H9 (cell line): ENCODE data around the genes NUDT1 and BRAT1.

DNA sequence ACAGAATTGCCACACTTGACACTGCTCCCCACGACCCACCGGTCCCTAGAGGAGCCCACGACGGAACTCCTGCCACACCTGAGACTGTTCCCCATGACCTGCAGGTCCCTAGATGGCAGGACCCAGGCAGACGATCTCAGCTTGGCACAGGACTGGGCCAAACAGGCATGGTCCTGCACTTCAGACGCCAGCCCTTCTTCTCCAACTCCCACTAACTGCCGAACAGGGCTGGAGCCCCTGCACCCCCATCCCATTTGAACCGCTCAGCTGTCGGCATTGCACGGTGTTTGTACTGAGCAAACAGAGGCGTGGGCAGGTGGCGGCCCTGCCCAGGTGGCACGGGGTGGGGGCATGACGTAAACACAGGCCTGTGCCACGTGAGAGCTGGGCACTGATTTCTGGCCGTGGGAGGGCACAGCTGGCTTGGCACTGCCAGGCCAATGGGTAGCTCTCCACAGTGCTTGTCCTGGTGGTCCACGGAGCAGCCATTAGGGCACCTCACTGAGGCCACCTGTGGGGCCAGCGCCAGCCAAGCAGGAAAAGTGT is 258.4 kb downstream of the ELFN1 start:
- PRO-cap, result no peak

DNA sequence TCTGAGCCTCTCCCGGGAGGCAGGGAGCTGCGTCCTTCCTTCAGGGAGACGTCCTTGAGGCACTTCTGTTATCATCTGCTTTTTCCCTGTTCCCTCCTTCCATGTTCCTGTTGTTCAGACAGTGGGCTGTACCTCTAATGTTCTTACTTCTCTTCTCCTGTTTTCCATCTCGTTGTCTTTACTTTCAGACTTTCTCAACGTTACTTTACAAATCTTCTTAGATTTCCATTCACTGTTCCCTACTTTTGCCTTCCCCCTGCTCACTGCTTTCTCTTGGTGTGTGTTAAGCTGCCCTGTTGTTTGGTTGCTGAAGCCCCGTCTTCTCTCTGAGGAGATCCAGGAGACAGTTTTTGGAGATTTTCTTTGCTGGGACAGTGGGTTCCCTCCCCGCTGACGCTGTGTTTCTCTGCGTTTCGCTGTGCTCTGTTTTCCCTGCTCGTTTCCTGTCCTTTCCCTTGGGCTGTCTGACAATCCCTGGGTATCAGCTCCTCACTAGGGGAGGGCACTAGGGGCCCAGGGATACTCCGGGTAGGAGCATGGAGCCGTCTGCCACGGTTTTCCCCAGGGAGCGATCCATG is 262.7 kb downstream of the ELFN1 start:
- PRO-cap, result no peak

GRCh38 chr7:1943852-1944330 is 273.8 kb downstream of the ELFN1 start:
- PRO-cap, result no peak

DNA sequence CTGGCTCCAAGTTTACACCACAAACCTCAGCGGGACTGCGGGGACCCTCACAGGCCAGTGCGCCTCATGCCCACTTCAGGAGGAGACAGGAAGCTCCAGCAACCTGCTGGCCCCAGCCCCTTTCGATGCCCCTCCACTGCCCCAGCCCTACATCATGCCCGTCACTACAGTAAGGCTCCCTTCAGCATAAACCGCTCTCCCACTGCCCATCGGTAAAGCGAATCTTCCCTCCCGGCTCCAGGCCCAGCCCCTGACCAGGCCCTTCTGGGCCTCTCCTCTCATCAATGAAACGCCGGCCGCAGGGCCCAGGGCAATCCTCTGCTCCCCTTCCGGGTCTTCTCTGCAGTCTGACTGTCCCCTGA is 233.2 kb downstream of the MAD1L1 start:
- PRO-cap, result no peak

GRCh38 chr7:2116747-2117525 is 115.8 kb downstream of the MAD1L1 start:
- PRO-cap, result no peak

DNA sequence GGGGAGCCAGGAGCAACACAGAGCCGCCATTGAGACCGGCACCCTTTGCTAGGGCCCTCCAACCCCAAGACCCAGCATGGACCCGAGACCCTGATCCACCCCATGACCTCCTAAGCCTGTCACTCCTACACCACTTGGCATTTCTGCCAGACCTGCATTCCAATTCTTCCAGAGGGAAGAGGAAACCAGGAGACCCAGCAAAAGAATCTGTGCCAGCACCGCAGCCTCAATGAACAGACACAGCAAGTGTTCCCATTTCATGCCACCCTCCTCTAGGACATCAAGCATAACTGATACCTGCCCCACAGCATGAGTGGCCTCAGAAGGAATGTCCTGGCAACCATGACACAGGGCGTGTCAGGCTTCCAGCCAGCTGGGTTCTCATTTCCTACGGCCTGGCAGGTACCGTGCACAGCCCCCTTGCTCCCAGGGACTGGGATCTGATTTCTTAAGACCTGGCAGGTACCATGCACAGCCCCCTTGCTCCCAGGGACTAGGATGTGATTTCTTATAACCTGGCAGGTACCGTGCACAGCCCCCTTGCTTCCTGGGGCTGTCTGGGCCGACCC is 7.8 kb downstream of the MAD1L1 start:
- PRO-cap, result no peak

DNA sequence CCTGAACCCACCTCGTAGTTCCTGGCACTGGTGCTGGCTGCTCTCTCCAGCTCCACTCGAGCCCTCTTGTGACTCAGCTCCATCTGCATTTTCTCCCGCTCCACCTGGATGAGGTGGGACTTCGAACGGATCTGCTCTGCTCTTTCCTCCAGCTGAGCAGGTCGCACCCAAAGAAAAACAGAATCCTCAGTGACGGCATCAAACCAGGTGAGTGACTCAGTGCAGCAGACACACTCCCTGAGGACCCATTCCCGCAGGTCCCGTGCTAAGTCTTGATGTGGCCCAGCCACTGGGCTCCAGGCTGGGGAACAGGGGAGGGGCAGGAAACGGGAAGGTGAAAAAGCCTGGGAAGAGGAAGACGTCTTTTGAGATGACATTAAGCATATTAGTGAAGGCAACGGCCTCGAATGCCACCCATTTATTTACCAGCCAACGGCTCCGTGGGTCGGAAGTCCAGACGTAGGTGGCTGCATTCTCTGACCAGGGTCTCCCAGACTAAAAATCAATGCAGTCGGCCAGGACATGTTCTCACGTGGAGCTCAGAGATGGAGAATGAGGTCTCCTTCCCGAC is 7.3 kb downstream of the MAD1L1 start:
- PRO-cap, result no peak

DNA sequence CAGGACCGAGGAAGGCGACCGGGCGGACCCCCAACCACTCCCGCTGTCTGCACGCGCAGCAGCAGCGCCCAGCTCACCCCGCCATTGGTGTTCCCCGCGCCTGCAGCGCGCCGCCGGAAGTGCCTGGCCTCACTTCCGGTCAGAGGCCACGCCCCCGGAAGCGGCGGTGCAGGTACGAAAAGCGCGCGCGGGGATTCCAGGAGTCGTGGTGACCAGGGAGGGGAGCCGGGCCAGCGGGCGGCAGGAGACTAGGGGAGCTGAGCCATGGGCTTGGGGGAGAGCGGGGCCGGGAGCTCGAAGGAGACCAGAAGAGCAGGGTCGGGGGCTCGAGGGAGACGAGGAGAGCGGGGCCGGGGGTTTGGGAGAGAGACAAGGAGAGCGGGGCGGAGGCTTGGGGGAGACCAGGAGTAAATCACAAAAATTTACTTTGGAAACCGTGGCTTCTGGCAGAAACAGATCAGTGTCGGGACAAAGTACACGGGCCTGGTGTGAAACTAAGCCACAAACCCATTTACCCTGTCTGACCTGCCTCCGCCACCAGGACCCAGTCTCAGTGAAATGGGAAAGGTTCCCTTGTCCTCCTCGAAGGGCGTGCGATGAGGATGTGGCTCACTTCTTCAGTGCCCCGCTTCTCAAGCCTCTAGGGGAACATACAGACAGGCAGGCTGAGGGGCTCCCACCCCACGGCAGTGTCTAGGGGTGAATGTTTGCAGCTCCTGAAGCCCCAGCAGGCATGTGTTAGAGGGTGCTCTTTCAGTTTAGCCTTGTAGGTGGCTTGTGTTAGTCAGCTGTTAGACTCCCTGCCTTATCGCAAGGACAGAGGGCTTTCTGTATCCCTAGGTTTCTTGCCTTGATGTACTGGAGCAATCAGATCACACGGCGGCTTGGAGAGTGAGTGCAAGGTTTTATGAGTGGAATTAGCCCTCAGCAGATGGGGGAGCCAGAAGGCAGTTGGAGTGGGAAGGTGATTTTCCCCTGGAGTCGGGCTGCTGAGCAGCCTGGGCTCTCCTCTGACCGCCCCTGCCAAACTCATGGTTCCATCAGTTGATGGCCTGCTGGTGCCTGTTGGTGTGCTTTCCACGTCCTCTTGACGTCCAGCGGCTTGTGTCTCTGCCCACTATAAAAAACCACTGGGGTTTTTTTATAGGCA is at the start of gene NUDT1:
TSS of gene NUDT1 (plus strand) at position 142 of the 1,150 bp plus-strand sequence.
- PRO-cap, result bidirectional peak, plus-strand start at position 199 of the sequence, minus-strand start at position 86 of the sequence; bidirectional peak, plus-strand start at position 870 of the sequence, minus-strand start at position 559 of the sequence

DNA sequence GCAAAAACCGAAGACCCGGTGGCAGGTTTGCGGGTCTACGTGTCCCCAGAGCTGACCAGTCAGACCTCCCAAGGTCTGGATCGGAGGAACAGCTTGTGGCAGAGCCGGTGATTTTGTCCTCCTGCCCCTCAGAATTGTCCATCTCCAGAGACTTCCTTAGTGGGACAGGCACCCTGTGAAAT is 1.0 kb downstream of the EIF3B start:
- PRO-cap, result bidirectional peak, plus-strand start at position 62 of the sequence, minus-strand start outside the sequence

- PRO-cap, result no peak
Observed at GRCh38 chr7:2371633-2372257, 17.1 kb downstream of the EIF3B start.

DNA sequence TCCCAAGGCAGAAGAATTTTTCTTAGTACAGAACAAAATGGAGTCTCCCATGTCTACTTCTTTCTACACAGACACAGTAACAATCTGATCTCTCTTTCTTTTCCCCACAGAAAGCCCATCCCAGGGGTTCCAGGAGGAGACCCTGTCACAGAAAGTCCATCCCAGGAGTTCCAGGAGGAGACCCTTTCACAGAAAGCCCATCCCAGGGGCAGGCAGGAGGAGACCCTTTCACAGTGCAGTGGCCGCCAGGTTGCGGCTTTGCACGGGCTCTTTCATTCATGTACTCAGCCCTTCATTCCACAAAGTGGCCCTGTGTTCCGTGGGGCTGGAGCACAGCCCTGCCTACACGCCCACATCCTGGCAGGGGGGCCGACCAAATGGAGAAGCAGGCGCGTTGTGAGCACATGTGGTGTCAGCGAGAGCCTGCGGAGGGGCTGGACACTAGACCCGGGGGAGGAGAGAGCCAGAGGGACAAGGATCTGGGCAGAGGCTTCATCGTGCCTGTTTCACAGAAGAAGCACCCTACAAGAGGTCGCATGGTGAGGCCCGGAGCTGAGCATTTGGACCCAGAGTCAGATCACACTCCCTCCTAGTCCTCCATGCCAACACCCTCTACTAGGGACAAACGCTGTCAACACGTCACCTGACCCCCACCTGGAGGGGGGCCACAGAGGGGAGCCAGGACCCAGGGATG is 13.0 kb upstream of the CHST12 start:
- PRO-cap, result bidirectional peak, plus-strand start at position 376 of the sequence, minus-strand start at position 286 of the sequence

DNA sequence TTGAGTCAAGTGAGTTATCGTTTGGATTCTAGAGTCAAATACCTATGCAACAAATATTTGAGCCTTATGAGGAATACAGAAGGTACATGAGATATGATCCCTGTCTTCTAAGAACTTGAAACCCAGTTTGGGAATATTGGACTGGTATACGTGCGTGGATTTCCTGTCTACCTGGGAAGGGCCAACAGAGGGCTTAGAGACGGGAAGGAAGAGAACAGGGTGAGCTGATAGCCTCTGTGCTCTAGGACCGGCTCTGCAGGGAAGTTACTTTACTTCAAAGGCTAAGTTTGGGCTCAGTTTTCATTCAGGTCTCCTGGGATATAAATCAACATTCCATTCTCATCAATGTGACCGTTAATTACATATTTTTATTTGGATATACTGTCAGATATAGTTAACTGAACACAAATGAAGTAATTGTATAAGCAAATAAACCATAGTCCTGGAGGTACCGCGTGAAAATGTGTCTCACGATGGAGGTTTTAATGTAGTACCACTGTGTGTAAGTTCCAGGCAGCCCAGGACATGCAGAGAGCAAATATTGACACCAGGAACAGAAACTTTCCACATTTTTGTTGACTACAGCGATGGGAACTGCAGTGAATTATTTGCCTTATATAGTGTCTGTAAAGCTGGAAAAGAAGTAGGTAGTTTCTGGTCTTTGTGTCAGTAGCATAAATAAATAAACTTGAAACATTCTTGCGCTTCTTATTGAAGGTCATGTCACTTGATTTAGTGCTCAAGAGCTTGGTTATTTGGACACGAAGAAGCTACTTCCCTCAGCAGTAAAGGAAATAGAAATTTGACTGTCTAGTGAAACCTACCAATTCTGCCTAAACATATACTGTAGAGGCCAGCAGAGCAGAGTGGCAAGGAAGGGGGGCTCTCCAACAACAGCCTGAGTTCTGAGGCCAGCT is 8.7 kb downstream of the CHST12 start:
- PRO-cap, result no peak

DNA sequence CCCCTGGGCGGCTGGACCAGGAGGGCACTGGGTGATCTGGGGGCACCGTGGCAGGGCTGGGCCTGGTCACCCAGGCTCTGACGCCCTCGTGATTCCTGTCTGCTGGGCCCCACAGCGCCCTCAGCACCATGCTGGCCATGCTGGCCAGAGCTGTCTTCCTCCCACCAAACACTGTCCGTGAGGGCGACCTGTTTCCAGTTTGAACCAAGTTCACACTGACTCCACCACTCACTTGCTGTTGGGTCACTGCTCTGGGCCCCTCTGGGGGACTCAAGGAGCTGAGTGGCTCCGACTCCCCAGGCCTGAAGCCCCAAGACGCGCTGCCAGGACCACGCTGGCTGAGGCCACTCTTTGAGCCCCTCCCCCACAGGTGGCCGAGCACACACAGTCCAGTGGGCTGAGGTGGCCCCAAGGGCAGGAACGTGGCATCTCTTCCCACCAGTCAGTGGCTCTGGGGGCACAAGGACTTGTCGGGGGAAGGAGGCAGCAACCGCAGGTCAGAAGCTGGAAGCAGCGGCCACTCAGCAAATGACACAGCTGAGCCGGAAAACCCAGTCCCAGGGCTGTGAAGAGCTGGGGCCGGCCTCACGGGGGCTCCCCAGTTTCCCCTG is 24.2 kb downstream of the GRIFIN start:
- PRO-cap, result no peak

GRCh38 chr7:2518545-2519185 is 909 bp upstream of the LFNG start:
- PRO-cap, result bidirectional peak, plus-strand start at chr7:2518975, minus-strand start at chr7:2518839

DNA sequence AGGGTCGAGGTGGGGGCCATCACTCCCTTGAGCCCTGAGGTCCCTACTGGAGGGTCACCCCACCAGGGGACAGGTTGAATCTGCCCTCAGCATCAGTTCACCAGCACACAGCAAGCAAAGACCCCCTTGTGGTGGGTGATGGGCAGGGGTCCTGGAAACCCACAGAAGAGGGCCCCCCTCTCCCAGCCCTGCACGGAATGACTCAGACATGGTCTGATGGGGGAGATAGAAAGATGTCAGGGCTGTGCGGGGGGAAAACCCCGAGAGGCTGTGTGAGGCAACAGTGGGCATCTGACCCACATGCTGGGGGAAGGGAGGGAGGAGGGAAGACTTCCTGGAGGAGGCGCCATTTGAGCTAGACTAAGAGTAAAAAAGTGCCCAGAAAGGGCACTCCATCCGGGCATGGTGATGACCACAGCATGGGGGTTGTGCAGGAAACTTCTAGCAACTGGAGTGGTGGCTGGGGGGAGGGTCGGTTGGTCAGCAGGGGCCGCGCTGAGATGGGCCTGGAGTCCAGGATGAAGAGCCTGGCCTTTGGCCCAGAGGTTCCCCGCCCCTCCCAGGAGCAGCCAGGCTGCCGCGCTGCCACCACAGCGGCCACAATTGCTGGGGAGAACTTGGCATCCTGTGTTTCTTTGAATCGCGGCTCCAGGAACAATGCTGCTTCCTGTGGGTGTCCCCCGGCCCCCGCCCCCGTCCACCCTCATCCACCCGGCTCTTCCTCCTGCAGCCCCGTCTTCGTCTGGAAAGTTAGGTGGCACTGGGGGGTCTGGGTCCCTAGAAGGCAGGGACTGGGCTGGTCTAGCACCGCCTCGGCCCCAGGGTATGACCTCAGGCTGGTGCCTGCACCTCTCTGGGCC is 2.5 kb downstream of the LFNG start:
- PRO-cap, result no peak

GRCh38 chr7:2540859-2541133 is 14.5 kb downstream of the BRAT1 start:
- PRO-cap, result no peak

- PRO-cap, result bidirectional peak, plus-strand start at chr7:2555320, minus-strand start at chr7:2555072; bidirectional peak, plus-strand start at chr7:2555925, minus-strand start at chr7:2555515
Observed at GRCh38 chr7:2554991-2556088, at the start of gene BRAT1. Gene BRAT1 (minus strand): TSS chr7:2555524.

DNA sequence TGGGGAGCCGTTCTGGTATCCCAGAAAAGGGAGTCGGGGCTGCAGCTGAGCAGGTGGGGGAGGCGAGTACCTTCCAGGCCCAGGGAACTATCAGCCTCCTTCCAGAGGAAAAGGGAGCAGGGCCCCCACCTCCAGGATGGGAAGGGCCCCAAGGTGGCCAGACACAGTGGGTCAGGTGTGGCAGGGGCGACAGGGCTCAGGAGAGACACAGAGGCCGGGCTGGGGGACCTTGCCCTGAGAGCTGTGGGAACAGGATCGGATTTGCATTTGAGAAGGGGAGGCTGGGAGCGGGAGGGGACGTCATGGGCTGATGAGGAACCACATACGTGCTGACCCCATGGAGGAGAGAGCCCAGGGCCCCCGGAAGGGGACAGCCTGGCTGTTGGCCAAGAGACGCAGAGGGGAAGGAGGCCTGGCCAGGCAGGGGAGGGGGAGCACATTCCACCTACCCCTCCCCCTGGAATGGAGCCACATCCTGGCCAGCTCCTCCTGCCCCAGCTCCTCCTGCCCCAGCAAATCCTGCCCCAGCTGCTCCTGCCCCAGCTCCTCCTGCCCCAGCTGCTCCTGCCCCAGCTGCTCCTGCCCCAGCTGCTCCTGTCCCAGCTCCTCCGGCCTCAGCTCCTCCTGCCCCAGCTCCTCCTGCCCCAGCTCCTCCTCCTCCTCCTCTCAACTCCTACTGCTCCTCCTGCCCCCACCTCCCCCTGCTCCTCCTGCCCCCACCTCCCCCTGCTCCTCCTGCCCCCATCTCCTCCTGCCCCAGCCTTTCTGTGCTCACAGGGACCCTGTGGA is 9.6 kb upstream of the TTYH3 start:
- PRO-cap, result bidirectional peak, plus-strand start at position 454 of the sequence, minus-strand start at position 207 of the sequence

DNA sequence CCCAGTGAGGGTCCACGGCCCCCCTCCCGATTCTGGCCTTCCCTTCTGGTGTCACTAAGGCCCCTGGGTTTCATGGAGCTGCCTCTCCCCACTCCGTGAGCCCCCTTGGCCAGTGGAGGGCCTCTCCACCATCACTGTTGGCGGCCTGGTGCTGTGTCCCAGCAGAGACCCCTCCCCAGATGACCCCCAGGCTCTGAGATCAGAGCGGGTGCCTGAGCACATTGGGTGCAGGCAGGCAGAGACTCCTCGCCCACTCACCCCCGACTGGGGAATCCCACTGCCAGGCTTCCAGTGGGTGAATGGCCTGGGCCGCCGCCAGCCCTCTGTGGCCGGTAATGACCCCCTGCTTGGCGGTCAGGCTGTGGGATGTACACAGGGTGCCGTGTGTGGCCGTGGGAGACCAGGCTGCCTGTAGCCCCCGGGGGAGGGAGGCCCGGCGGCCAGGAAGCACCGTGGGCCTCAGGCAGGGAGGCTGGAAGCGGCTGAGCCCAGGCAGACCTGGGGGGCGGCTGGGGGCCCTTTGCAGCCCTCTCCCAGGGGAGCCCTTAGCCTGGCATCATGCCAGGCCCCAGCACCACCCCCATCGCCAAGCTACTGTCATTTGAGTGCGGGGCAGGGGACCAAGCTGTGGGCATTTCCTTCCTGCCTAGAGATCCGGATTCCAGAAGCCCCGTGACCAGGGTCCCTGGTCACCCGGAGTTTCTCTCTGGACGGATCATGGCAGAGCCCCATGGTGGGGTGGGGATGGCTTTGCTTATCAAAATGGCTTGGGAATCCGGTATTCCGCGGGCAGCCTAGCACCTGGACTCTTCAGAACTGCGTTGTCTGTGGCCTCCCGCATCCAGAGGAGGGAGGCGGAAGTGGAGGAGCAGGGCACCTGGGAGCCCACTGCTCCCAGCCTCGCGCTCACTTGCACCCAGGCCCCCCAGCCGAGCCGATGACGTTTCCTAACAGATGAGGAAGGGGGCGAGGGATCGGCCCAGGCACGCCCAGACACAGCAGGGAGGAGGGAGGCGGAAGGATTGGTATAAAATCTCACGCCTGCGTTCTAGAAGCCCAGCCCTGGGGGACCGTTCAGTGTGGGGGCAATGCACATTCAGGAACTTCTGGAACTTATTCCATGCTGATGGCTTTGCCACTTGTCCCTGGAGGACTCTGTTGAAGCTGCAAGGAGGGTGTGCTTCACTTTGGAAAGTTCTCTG is 1.1 kb downstream of the TTYH3 start:
- PRO-cap, result unidirectional peak, minus-strand start at position 596 of the sequence; bidirectional peak, plus-strand start at position 1,059 of the sequence, minus-strand start at position 862 of the sequence

- PRO-cap, result bidirectional peak, plus-strand start at chr7:2647149, minus-strand start at chr7:2646996
Observed at GRCh38 chr7:2646697-2647415, 15.1 kb downstream of the TTYH3 start.